Measurements from ENCODE around the gene ALDH1A3.

DNA sequence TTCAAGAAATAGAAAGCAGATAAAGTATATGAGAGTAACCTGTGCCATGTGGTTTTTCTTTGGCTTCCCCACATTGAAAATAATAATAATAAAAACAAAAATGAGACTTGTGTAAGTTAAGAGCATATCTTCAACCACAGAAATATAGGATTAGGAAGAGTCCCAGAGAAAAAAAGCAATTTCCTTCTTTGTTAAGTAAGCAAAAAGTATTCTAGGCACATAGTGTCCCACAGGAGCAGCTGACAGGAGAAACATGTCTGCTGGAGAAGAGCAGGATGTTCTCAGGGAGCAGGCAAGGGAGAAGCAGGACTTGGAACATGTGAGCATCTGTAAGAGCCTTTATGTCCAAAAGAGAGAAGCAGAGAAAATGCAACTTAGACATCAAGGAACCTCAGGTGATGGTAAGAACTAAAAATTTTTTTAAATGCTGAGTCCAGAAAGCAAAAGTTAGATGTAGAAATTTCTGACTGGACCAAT lies 39.1 kb downstream of the TTC23 start:
- PRO-cap, result no peak
- RAMPAGE, long total RNA, 3 experiments, result no peak in any of the 3 experiments

- PRO-cap, result no peak
- RAMPAGE, long total RNA, 3 experiments, result no peak in any of the 3 experiments
These were observed 75.0 kb downstream of the LRRC28 start for GRCh38 chr15:99326252-99326750.

DNA sequence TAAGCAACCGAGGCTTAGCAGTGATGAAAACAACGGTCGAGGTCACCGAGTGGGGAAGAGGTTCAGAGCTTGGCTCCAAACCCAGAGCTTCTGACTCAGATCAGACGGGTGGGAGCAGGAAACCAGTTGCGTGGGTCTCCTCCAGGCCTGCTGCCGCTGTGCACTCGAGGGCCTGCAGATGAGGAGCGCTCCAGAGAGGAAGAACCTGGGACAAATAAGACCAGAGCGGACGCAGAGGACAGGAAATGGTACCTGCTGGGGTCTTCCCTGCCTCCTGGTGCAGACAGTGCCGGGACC lies 99.0 kb upstream of the MEF2A start:
- PRO-cap, result no peak
- RAMPAGE, long total RNA, 3 experiments, result no peak in any of the 3 experiments

DNA sequence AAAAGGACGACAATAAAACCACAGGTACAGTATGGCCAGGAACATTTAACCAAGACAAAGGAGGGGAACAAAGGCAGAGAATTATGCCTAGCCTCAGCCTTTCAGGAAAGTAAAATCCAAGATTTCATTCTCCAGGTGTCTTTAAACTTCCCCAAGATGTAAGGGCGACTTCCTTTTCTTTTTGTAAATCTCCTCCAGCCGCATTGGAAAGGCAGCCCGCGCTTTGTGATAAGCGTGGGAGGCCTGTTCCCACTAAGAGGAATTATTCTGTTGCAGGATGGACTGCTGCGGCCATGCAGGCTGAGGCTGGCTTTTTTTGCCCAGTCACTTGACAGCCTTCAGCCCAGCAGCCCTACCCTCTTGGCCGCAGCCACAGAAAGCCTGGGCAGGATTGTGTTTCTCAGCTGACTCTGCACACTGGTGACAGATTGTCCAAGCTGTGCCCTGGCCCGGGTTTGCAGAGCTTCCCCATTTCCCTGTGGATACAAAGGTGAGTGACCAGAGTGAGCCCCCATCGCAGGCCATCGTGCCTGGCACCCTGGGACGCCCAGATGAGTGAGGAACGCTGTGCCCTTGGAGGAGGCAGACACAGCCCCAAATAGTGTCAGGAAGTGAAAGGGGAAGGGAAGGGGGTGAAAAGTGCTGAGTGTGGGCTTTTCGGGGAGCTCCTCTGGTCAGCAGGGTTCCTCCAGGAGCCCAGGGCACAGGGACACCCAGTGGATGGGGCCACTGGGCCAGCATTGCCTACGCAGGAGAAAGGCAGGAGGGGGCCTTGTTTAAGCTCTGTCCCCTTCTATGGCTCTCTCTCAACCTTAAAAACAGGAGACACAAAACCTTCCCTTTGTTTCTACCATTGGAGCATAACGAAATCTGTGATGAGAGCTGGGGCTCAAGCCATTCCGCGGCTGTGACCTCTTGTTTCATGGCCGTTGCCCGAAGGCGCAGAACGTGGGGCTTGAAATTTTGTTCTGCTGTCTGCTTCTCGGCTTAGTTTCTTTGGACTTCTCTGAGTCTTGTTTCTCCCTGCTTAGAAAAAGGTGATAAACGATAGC lies 91.7 kb upstream of the MEF2A start:
- PRO-cap, result no peak
- RAMPAGE, long total RNA, 3 experiments, result no peak in any of the 3 experiments

DNA sequence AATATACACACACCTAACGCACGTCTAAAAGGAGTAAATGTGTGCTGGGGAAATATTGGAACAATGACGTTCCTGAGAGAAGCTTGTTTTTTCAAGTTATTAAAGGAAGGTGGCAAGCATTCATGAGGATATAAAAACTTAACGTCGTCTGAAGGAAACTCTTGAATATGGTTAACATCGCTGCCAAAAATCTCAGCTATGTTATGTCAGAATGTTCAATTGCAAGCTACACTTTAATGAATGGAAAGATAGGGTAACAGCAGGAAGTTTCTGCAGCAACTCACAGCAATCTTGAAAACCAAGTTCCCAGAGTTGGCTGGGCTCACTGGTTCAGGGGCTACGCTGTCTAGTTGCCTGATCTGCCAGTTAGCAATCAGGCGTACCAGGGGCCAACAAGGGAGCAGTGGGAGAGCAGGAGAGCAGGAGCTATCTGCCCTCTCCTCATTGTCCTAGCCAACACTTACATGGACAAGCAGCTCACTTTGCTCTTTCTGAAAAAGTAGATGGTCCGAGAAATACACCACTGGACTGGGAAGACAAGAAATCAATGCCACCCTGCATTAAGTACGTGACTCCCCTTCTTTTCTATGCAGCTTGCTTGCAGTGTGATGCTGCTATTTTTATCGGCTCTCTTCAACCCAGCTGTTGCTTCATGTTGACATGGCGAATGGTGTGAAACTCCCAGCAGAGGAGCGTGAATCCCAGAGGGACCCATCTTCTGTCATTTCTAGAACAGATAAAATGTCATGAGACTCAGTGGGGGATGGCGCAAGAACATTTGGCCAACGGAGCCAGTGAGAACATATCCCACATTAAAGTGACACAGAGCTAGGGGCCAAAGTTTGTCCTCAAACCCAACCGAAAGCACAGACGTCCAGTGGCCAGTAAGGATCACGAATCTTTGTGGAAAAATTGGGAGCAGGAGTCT lies 54.0 kb upstream of the MEF2A start:
- PRO-cap, result no peak
- RAMPAGE, long total RNA, 3 experiments, result no peak in any of the 3 experiments

GRCh38 chr15:100247248-100247636 lies 94.5 kb downstream of the ADAMTS17 start:
- PRO-cap, result no peak
- RAMPAGE, long total RNA, 3 experiments, result no peak in any of the 3 experiments

- PRO-cap, result no peak
- RAMPAGE, long total RNA, 3 experiments, result no peak in any of the 3 experiments
These were observed 75.3 kb upstream of the ADAMTS17 start for GRCh38 chr15:100417143-100417428.

- PRO-cap, result no peak
- RAMPAGE, long total RNA, 3 experiments, result no peak in any of the 3 experiments
These were observed 119.5 kb downstream of the ASB7 start for GRCh38 chr15:100721521-100722623.

GRCh38 chr15:100759590-100760113 lies 120.0 kb upstream of the ALDH1A3 start:
- PRO-cap, result no peak
- RAMPAGE, long total RNA, 3 experiments, result no peak in any of the 3 experiments

- PRO-cap, result no peak
- RAMPAGE, long total RNA, 3 experiments, result start-site peak on the plus strand in 2 of 3 experiments, at chr15:100861753-100861991 at its widest, 14 to 23 reads per replicate
These were observed 18.0 kb upstream of the ALDH1A3 start for GRCh38 chr15:100861384-100862246.

DNA sequence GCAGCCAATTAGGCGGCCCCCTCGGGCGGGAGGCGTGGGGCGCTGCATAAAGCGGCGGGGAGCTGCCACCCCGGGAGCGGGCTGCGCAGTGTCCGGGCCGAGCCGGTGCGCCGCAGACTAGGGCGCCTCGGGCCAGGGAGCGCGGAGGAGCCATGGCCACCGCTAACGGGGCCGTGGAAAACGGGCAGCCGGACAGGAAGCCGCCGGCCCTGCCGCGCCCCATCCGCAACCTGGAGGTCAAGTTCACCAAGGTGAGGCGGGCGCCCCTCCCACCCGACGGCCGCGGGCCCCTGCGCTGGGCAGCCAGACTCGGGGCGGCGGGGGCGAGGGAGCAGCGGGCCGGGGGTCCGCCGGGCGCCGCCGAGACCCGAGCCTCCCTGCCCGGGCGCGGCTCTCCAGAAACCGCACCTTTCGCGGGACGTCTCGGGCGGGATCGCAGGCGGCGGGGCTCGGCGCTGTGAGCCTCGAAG lies at the start of gene ALDH1A3:
TSS of gene ALDH1A3 (plus strand) at position 76 of the 470 bp plus-strand sequence.
- PRO-cap, result bidirectional peak, plus-strand start at position 49 of the sequence, minus-strand start outside the sequence
- RAMPAGE, long total RNA, 3 experiments, result start-site peak on the plus strand in 3 of 3 experiments, centred at positions 71 to 76 of the sequence, 71 to 108 reads per replicate

DNA sequence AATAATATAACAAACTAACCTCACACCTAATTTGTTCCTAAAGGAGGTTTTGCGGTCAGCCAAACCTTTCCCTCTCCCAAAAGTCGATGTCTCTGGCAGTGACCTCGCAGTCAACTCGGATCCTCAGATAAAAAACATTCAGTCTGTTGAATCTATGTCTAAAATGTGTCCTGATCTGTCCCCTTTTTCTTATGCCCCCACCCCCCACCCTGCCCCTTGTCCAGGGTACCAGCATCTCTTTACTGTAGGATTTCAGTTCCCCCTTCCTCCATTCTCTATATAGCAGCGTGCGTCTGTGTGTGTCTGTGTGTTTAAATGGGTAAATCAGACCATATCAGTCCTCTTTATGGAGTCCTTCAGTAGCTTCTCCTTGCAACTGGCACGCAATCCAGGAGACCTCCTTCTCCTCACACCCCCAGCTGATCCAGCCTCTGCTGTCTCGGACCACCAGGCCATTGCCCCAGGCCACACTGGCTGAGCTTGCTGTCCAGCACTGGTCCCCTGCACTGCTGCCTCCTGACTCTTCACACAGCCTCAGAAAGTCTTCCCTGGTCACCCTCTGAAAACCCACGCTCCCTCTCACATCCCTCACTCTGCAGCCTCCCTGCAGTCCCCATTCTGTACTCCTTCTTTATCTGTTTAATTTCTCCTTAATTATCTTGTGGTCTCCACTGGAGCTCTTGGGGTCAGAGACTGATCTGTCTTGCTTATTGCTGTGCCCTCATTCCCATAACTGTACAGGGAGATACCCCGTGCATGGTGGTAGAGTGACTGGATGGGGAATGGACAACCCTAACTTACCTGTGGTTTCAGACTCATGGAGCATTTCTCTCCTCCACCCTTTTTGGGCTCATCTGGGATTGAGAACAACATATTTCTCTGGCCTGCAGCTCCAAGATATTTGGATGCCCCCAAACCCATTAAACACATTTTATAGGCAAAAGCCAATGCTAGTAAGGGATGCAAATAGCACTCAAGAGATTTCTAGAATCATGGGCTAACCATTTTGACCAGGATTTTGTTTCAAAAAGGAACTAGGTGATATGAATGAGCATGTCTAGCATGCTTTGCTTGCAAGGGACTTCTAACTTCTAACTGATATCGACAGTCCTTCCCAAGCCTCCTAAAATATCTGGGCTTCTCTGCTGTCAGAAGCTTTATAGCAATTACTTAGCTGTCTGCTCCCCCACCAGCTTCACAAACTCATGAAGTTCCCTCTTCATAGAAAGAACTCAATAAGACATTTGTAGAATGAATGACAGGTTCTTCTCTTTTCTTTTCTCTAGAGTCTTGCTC lies 1.7 kb downstream of the LRRK1 start:
- PRO-cap, result no peak
- RAMPAGE, long total RNA, 3 experiments, result no peak in any of the 3 experiments

- PRO-cap, result no peak
- RAMPAGE, long total RNA, 3 experiments, result no peak in any of the 3 experiments
These were observed 104.9 kb downstream of the LRRK1 start for GRCh38 chr15:101023916-101024599.

GRCh38 chr15:101070399-101071057 lies 151.4 kb downstream of the LRRK1 start:
- PRO-cap, result no peak
- RAMPAGE, long total RNA, 3 experiments, result no peak in any of the 3 experiments

DNA sequence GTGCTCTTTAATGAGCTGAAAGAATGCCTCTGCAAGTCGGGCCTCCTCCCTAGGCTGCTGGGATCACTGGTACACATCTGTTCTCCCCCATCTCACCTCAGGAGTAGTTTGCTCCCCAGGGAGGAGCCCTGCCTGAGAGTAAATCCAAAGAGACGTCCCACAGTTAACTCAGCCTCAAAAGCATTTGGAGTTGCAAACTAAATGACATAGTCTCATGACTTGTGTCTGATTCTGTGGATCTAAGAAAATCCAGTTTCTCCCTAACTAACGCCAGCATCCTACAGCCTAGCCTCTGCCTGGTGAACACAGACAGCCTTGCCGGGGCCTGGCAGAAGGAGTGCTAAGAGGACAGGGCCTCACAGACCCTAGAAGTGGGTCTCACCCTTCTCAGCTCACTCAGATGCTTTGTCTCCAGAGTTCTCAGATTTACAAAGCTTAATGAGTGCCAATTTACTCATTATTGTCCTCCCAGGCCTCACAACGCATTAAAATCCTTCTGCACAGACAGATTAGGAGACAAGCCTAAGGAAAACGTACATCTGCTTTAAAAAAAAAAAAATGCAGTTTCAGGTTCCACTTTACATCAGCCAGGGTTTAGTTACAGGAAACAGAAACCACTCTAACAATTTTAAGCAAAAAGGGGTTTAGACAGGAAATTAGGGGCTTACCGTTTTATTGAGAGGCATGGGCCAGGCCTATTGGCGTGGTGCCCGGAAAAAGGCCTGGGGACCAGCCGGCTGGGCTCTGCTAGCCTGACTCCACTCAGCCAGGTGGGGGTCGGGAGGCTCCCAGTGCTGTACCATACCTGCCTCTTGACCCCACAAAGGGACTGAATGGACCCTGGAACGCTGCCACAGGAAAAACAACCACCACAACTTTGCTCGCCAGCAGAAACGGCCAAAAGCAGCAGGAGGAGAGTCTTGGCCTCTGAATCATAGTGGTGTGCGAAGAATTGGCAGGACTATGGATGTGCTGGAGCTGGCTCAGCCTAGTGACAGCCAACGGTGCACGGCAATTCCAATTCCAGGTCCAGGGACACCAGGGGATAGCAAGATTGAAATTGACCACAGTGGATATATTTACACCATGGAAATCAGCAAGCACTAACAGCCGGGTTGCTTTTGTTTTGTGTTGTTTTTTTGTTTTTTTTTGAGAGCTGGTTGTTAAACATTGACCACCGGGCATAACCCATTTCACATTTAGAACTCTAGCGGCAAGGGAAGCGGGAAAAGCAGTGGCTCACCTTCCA lies 124.4 kb downstream of the CHSY1 start:
- PRO-cap, result no peak
- RAMPAGE, long total RNA, 3 experiments, result no peak in any of the 3 experiments

DNA sequence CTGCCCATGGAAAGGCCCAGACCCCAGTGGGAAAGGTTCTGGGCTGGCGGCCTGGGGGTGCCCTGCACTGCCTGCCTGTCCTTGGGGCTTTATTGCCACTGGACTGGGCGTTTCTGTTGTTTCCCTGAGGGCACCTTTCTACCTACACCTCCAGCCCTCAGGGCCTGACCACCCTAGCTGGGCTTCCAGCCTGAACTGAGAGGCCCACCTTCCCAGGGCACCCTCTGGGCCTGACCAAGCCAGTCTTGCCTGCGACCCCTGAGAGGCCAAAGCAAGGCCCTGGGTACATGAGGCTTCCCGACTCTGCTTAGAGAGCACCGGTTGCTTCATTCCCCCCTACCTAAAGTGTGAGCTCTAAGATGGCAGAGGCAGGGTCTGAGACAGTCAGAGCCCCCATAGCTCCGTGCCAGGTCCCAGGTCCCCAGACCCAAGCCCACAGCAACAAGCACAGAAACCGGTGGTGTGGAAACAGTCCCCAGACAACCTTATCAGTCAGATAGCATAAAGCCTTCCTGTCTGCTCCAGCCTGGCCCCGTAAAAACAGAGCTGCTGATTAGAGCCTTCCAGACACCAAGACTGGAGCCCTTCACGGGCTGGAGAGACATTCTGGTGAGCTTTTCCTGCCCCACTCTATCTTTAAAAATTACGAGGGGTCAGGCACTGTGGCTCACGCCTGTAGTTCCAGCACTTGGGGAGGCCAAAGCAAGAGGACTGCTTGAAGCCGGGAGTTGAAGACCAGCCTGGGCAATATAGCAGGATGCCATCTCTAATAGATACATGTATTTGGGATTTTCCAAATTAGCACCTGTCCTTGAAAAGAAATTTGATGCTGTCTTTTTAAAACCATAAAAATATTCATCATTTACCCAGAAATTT lies 102.7 kb downstream of the CHSY1 start:
- PRO-cap, result no peak
- RAMPAGE, long total RNA, 3 experiments, result no peak in any of the 3 experiments

- PRO-cap, result no peak
- RAMPAGE, long total RNA, 3 experiments, result no peak in any of the 3 experiments
These were observed 19.1 kb downstream of the CHSY1 start for GRCh38 chr15:101232538-101233451.

DNA sequence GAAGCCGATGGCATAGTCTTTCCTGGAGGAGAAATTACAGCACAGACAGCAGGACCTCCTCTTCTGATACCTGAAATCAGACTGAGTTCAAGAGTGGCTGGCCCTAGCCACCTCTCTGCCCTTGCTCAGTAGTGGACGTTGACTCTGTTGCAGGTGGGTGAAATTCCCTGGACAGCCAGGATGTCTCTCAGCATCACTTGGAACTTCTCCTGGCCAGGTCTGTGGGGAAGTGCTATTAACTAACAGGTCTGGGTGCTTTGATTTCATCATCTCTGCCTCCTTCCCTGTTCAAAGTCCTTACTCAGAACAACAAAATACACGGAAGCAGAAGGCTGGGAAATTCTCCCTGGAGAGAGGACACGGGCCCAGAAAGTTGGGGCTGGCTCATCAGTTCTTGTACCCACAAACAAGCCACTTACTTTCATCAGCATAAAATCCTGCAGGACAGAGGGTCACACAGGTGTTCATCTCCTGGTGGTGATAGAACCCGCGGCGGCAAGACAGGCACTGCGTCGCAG lies 29.4 kb upstream of the SNRPA1 start:
- PRO-cap, result no peak
- RAMPAGE, long total RNA, 3 experiments, result no peak in any of the 3 experiments

- PRO-cap, result no peak
- RAMPAGE, long total RNA, 3 experiments, result no peak in any of the 3 experiments
These were observed 30.2 kb downstream of the PCSK6 start for GRCh38 chr15:101459142-101459859.

DNA sequence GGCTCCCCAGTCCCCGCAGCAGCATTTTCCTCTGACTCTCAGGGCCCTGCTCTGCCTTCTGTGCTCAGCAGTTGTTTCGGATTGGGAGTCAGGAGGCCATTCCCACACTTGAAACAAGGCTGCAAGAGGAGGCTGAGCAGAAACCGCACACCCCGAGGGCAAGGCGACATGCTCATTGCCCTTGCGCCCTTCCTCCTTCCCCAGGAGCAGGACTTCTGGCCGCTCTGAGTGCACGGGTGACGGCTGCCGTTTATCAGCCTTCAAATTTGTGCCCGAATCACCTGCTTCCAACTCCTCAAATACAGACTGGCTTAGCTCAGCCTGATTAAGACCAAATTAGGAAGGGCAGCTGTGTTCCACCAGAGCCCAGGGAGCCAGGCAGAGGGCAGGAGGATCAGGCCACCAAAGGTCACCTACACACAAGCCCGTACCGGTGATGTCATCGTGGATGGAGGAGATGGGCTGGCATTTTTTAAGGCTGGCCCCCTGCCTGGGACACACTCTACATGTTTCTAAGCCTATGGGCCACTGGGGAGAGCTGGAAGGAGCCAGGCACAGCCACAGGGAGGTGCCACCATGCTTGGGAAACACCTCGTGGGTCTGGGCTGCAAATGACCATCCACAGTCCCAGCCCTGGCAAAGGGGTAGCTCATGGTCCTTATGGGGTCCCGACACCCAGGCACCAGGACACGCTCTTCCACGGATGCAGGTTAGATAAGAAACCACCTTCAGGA lies 38.0 kb downstream of the TM2D3 start:
- PRO-cap, result no peak
- RAMPAGE, long total RNA, 3 experiments, result no peak in any of the 3 experiments